SK-N-SH (cell line): ENCODE results near the genes RHBDF1, AXIN1 and SOX8.

GRCh38 chr16:16622-17394 lies 36.6 kb downstream of the POLR3K start:
- RRBS: no CpG with 5 or more reads among the region's 14 CpGs
CAGE:
- cytosol, long polyA plus RNA: no peak
- long polyA plus RNA: no peak
- nucleus, long polyA plus RNA: no peak

DNA sequence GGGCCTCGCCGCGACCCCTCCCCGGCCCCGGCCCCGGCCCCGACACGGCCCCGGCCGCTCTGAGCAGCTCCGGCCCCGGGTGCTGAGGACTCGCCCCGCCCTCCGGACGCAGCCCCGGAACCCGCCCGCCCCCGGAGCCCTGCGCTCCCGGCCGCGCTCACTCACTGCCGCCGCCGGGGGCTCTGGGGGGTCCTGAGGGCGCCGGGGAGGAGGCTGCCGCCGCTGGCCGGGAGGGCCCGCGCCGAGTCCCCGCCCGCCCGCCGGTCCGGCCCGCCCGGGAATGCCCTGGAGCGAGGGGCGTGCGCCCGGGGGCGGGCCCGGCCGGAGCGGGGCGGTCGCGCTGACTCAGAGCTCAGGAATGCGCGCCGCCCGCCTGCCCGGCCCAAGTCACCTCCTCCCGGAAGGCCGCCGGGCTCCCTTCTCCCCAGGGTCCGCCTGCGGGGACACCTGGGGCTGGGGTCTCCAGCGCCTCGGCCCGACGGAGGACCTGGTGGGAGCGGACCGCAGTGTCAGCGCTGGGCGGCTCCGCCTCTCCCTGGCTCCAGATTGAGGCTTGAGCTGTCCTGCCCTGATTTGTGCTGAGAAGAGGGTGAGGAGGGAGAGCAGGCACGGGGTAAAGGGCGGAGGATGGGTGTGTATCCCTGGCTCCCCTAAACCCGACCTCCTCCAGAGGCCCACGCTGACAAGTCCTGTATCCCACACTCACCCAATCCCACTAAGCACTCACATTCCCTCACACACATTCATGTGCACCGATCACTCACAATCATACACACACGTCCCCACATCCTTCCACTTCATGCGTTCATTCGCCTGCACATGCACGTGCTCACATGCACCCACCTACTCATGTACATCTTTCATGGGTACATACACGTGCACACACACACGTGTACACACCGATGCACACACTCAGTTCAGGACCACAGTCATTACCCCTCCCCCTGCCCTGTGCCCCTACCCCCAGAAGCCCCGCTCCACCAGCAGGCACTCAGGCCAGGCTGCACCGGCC lies at the start of gene RHBDF1:
Gene RHBDF1, minus strand, starts transcription at position 284 of the 1,012 bp plus-strand sequence.
- RRBS: 10% methylated on average over 11 of the region's 86 CpGs
CAGE:
- cytosol, long polyA plus RNA: no peak
- long polyA plus RNA: no peak
- nucleus, long polyA plus RNA: no peak

GRCh38 chr16:82603-83424 lies 4.8 kb downstream of the MPG start:
- RRBS: 100% methylated on average over 7 of the region's 28 CpGs
CAGE:
- cytosol, long polyA plus RNA: no peak
- long polyA plus RNA: no peak
- nucleus, long polyA plus RNA: no peak

GRCh38 chr16:189871-190463 lies 9.7 kb downstream of the HBQ1 start:
- RRBS: 96% methylated on average over 14 of the region's 27 CpGs
CAGE:
- cytosol, long polyA plus RNA: no peak
- long polyA plus RNA: no peak
- nucleus, long polyA plus RNA: no peak

- RRBS: 1% methylated on average over 81 of the region's 138 CpGs
CAGE:
- cytosol, long polyA plus RNA: no peak
- long polyA plus RNA: no peak
- nucleus, long polyA plus RNA: no peak
Observed at GRCh38 chr16:351744-352765, at the start of gene AXIN1. AXIN1 (minus strand) TSS chr16:352723.

DNA sequence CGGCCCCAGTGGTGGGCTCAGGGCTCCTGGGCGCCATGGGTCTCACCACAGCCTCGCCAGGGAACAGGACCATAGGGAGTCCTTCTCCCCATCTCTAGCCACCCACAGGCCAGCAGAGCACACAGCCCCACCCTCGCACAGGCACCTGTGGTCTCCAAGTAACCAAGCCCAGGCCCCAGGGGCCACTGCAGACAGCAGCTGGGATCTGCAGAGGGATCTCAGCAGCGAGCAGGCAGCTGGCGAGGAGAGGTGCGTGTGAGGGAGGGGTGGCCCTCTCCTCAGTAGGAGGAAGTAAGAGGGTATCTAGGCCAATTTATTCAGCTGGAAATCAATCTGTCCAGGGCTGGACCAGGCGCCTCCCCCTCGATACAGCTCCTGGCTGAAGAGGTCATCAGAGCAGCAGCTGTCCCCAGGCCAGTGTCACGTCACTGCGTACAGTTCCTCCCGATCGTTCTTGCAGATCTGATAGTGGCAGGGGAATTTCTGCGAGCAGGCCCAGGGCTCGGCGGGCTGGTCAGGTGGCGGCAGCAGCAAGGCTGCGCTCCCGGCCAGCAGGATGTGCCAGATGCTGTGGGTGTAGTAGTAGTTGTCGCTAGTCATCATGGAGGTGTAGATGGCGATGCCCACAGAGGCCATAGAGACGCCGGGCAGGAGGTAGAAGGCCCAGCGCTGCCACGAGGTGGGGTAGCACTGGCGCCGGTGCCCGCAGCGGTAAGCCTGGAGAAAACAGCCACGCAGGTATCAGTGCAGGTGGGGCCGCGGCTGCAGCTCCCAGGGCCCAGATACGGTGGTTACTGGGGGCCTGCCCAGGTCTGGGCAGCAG lies 1.4 kb upstream of the MRPL28 start:
- RRBS: 94% methylated on average over 8 of the region's 33 CpGs
CAGE:
- cytosol, long polyA plus RNA: no peak
- long polyA plus RNA: no peak
- nucleus, long polyA plus RNA: no peak

GRCh38 chr16:405419-406220 lies 3.9 kb downstream of the DECR2 start:
- RRBS: no CpG with 5 or more reads among the region's 18 CpGs
CAGE:
- cytosol, long polyA plus RNA: no peak
- long polyA plus RNA: no peak
- nucleus, long polyA plus RNA: no peak

- RRBS: 1% methylated on average over 21 of the region's 76 CpGs
CAGE:
- cytosol, long polyA plus RNA: no peak
- long polyA plus RNA: no peak
- nucleus, long polyA plus RNA: no peak
Observed at GRCh38 chr16:426307-427139, 1.1 kb downstream of the RAB11FIP3 start.

DNA sequence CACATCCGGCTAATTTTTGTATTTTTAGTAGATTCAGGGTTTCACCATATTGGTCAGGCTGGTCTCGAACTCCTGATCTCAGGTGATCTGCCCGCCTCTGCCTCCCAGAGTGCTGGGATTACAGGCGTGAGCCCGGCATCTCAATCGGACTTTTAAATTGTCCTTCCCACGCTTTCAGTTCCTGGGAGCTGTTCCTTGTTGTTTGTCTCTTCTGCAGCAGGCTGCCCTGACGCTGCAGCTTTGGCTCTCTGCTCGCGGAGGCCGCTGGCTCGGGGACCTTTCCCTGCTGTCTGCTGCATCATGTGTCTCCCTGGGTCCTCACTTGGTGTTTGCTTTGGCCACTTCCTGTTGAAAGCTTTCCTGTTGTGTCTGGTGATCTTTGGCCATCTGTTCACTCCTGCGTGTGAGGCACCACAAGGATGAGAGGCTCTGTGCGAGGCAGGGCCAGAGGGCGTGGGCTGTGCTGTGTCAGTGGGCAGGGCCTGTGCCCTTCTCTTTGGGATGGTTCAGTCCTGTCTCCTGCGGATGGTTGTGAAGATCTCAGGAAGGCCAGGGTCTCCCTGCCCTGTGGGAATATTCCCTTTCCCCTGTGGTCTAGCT lies 18.4 kb upstream of the CAPN15 start:
- RRBS: no CpG with 5 or more reads among the region's 16 CpGs
CAGE:
- cytosol, long polyA plus RNA: no peak
- long polyA plus RNA: no peak
- nucleus, long polyA plus RNA: no peak

DNA sequence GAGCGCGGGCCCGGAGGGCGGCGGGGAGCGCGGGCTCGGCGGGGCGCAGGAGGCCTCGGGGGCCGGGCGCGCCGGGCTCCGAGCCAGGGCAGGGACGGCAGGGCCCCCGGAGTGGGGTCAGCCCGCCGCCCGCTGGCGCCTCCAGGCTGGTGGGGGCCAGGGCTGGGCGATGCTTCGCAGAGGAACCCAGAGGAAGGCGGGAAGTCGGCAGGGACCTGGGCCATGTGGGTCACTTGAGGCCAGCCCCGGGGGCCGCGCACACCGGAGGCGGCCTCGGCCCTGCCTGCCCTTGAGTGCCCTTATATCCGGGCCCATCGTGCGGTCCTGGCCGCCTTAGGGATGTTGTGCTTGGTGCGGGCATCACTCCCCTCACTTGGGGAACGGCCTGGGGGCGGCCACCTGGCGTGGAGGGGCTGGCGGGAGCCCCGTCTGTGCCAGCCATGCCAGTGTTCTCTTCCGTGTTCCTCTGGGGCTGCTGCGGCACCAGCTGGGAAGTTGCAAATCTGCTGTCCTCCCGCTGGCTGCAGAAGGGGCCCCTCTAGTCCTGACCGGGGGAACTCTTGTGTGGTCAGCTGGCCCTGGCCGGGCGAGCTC lies 669 bp downstream of the CAPN15 start:
- RRBS: 3% methylated on average over 18 of the region's 48 CpGs
CAGE:
- cytosol, long polyA plus RNA: no peak
- long polyA plus RNA: no peak
- nucleus, long polyA plus RNA: no peak

GRCh38 chr16:534245-535021 lies 6.9 kb downstream of the CAPN15 start:
- RRBS: 93% methylated on average over 1 of the region's 29 CpGs
CAGE:
- cytosol, long polyA plus RNA: no peak
- long polyA plus RNA: no peak
- nucleus, long polyA plus RNA: no peak

- RRBS: 93% methylated on average over 8 of the region's 32 CpGs
CAGE:
- cytosol, long polyA plus RNA: no peak
- long polyA plus RNA: no peak
- nucleus, long polyA plus RNA: no peak
Observed at GRCh38 chr16:543288-543792, 15.8 kb downstream of the CAPN15 start.

DNA sequence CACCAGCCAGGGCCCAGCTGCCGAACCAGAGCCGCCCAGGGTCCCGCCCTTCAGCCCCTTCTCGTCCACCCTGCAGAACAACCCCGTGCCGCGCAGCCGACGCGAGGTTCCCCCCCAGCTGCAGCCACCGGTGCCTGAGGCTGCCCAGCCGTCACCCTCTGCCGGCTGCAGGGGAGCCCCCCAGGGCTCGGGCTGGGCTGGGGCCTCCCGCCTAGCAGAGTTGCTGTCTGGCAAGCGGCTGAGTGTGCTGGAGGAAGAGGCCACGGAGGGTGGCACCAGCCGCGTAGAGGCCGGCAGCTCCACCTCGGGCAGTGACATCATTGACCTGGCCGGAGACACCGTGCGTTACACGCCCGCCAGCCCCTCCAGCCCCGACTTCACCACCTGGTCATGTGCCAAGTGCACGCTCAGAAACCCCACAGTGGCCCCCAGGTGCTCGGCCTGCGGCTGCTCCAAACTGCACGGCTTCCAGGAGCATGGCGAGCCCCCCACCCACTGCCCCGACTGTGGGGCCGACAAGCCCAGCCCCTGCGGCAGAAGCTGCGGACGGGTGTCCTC lies 12.6 kb upstream of the PRR35 start:
- RRBS: no CpG with 5 or more reads among the region's 37 CpGs
CAGE:
- cytosol, long polyA plus RNA: no peak
- long polyA plus RNA: no peak
- nucleus, long polyA plus RNA: no peak

- RRBS: 2% methylated on average over 6 of the region's 21 CpGs
CAGE:
- cytosol, long polyA plus RNA: no peak
- long polyA plus RNA: no peak
- nucleus, long polyA plus RNA: no peak
Observed at GRCh38 chr16:635840-636083, 343 bp downstream of the METTL26 start.

- RRBS: 96% methylated on average over 22 of the region's 35 CpGs
CAGE:
- cytosol, long polyA plus RNA: no peak
- long polyA plus RNA: no peak
- nucleus, long polyA plus RNA: no peak
Observed at GRCh38 chr16:646274-646905, 2.8 kb upstream of the WDR90 start.

GRCh38 chr16:681288-682272 lies 1.4 kb downstream of the STUB1 start:
- RRBS: 31% methylated on average over 5 of the region's 49 CpGs
CAGE:
- cytosol, long polyA plus RNA: no peak
- long polyA plus RNA: start-site peak on the plus strand at chr16:681451-681601, 255 and 273 reads in 2 replicates; start-site peak on the plus strand at chr16:681790-681838, 168 and 217 reads in 2 replicates
- nucleus, long polyA plus RNA: start-site peak on the plus strand at chr16:681473-681601, 63 and 181 reads in 2 replicates; start-site peak on the plus strand at chr16:681790-681827, 55 and 143 reads in 2 replicates

DNA sequence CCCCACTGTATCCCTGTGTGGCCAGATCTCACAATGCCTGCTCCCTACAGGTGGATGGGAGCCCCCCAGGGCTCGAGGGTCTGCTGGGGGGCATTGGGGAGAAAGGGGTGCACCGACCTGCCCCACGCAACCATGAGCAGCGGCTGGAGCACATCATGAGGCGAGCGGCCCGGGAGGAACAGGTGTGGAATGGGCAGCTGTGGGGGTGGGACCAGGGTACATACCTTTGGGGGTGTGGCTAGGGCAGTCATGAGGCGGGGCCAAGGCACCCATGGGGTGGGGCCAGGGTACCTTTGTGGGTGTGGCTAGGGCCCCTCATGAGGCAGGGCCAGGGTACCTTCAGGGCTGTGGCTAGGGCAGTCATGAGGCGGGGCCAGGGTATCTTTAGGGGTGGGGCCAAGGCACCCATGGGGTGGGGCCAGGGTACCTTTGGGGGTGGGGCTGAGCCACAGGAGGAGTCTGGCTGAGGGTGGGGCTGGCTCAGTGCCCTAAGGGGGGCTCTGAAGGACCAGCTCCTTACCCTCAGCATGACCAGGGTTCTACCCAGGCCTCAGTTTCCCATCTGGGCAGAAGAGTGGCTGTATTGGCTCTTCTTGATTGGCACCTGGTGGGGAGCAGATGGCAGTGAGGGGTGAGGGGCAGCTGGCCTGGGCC lies 3.5 kb downstream of the GNG13 start:
- RRBS: no CpG with 5 or more reads among the region's 9 CpGs
CAGE:
- cytosol, long polyA plus RNA: no peak
- long polyA plus RNA: no peak
- nucleus, long polyA plus RNA: no peak

GRCh38 chr16:842148-842622 lies 41.7 kb upstream of the GNG13 start:
- RRBS: no CpG with 5 or more reads among the region's 22 CpGs
CAGE:
- cytosol, long polyA plus RNA: no peak
- long polyA plus RNA: no peak
- nucleus, long polyA plus RNA: no peak

DNA sequence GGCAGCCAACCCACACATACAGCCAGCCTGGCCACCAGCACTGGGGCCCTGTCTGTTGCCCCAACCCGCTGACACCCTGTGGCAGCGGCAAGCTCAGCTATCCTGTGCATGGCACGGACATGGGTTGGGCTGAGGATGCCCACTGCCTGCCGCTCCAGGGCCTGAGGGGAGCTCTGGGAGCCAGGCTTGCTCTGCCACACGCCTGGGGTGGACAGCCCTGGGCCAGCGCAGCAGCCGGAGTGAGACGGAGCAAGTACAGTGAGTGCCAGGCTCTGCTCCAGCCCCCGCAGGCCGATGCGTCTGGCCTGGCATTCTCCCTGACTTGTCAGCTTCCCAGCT lies 68.8 kb downstream of the LMF1 start:
- RRBS: no CpG with 5 or more reads among the region's 11 CpGs
CAGE:
- cytosol, long polyA plus RNA: no peak
- long polyA plus RNA: no peak
- nucleus, long polyA plus RNA: no peak

GRCh38 chr16:981371-982079 lies at the start of gene SOX8:
SOX8 (plus strand) TSS chr16:981770.
- RRBS: 3% methylated on average over 57 of the region's 103 CpGs
CAGE:
- cytosol, long polyA plus RNA: no peak
- long polyA plus RNA: no peak
- nucleus, long polyA plus RNA: no peak